GM12892 (cell line): Measurements from ENCODE around the gene FRAS1.

DNA sequence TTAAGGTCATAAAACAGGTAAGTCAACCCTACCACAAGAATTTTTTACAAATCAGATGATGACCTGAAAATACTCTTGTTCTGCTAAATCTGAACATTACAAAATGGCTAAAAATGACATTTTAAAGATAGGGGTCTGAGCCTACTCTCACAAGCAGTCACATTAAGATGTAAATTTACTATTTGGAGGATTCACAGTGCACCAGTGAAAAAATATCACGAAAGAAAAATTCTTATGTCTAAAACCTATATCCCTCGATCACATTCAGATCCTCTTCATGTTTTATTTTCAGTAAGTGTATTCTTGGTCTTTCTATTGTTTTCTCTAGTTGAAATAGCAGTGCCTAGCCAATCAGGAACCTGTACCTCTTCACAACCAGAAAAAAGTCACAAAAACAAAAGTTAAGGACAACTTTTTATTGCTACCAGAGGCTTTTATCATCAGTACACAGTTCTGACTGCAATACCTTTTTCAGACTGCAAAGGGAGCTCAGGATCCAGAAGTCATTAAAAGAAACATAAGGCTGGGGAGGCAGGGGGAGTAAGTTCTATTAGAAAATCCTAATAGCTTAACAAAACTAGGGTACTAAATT, 28.9 kb downstream of the CCNI start:
- RRBS = no CpG with 5 or more reads among the region's 2 CpGs

DNA sequence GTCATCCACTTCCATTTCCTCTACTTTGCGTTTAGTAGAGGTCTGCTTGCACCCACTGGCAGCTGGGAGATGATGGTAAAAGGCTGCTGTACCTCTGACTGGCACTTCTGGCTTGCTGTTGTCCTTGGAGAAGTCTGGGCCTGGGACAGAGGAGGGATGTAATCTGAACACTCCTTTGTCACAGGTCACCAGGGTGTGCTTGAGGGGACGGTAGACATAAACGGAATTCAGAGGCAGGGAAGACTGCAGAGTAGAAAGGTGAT, 27.5 kb downstream of the CCNI start:
- RRBS = no CpG with 5 or more reads among the region's 3 CpGs

GRCh38 chr4:77072184-77072858, 3.5 kb downstream of the CCNI start:
- RRBS = no CpG with 5 or more reads among the region's 6 CpGs

DNA sequence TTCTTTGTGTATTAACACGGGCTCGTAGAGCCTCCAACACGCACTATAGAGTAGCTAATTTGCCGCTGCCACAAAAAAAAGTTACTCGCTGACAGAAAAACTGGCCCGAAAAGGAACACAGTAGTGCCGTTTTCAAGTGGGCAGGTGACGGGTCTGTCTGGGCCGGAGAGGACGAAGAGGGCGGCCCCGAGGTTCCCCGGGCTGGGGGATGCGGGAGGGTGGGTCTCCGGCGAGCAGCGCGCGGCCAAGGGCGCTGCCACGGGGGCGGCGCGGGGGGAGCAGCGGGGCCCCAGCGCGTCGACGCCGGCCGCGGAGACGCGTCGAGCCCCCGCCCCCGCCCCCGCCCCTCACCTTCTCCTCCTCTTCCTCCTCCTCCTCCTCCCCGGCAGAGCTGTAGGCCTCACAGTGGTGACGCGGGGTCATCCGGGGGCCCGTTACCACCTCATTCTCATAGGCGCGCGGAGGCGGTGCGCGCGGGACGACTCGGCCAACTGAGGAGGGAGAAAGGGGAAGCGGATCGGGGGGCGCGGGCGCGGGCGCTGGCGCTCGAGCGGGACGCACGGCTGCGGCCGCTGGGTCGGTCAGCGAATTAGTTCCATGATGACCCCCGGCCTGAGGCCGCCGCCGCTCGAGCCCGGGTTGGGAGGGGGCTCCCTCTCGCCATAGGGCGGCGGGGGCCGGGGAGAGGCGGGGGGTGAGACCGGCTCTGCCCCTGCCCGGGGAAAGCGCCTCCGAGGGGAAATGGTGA, 494 bp downstream of the CCNI start:
- RRBS = 1% methylated on average over 22 of the region's 83 CpGs

DNA sequence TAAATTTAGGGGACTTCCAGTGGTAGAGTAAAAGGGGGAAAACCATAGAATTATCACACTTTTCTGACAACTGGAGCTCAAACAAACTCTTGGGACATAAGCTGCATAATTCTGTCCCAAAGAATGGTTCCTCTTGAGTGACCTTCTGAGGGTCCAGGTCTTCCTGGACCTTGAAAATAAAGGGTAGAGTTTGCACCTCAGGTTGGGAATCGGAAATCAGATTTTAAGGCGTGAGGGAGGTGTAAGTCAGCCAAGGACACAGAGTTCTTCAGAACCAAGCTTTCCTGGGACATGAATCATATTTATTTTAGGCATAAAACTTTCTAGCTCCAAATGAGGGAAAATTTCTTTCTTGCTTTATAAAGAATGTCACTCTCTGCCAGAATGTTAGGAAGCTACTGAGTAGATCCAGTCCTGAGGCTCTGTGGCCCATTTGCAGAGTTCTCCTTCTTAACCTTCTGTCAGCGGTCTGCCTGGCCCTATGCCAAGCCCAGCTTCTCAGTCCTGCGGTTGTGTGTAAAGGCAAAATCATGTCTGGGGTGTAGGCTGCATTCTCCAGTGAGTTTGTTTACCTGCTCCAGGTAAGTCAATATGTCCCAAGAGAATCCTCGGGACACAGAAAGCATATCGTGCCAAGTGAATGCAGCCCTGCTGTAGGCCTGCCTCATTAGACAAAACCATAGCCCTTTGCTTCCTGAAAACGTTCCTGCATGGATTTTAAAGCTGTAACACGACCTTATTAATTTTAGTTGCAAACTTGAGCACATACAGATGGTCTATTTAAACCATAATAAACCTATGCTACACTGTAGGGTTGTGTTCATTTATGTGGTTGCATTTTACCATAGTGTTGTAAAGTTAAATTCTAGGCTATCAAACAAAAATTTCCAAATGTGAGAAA, 29.1 kb upstream of the CCNI start:
- RRBS = no CpG with 5 or more reads among the region's 8 CpGs

GRCh38 chr4:77152461-77152845, 4.6 kb upstream of the CCNG2 start:
- RRBS = no CpG with 5 or more reads among the region's 4 CpGs

GRCh38 chr4:77801761-77802198, 17.4 kb downstream of the CNOT6L start:
- RRBS = no CpG with 5 or more reads among the region's 1 CpG

DNA sequence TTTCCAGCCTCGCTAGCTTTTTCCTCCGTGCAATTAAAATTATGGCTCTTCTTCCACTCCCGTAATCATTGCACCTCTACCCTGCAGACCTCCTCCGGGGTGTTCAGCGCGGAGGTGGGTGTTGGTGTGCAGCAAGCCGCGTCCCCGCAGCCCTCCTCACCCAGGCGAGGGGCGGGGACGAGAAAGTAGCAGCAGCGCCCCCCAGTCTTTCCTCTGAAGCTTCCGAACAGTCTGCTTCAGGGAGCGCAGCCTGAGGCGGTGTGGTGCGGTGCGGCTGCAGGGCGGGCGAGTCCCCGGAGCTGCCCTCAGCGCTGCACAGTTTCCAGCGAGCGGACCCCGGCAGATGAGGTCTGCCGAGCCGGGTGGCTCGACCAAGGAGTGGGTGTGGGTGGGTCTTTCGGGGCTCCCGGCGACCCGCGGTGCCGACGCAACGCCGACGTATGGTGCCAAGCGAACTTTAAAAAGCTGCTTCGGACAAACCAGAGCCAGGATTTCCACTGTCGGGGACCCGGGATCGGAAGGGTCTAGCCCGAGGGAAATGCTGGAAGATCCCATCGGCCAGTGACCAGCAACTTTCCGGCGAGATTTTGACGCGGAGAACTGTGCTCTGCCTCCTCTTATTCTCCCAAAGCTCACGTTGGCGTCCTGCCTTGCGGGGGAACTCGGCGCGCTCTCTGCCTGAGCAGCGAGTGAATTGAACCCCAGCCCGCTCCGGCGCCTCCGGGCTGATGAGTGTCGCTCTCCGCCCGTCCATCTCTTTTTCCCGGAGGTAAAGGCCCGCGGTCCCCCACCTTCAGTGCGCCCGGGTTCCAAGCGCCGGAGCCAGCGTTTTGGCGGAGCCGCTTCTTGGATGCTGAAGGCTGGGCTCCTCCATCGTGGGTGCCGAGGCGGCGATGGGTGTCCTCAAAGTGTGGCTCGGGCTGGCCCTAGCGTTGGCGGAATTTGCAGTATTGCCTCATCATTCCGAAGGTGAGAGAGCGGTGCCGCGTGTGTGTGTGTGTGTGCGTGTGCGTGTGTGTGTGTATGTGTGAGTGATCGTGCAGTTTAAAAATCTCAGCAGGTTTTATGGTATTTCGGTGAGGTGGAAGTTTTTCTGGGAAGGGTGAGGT, at the start of gene FRAS1:
TSS of gene FRAS1 (plus strand) at position 207 of the 1,109 bp plus-strand sequence.
- RRBS = 4% methylated on average over 22 of the region's 88 CpGs

- RRBS = no CpG with 5 or more reads among the region's 3 CpGs
These were observed 180.9 kb upstream of the ANXA3 start for GRCh38 chr4:78370715-78371117.

DNA sequence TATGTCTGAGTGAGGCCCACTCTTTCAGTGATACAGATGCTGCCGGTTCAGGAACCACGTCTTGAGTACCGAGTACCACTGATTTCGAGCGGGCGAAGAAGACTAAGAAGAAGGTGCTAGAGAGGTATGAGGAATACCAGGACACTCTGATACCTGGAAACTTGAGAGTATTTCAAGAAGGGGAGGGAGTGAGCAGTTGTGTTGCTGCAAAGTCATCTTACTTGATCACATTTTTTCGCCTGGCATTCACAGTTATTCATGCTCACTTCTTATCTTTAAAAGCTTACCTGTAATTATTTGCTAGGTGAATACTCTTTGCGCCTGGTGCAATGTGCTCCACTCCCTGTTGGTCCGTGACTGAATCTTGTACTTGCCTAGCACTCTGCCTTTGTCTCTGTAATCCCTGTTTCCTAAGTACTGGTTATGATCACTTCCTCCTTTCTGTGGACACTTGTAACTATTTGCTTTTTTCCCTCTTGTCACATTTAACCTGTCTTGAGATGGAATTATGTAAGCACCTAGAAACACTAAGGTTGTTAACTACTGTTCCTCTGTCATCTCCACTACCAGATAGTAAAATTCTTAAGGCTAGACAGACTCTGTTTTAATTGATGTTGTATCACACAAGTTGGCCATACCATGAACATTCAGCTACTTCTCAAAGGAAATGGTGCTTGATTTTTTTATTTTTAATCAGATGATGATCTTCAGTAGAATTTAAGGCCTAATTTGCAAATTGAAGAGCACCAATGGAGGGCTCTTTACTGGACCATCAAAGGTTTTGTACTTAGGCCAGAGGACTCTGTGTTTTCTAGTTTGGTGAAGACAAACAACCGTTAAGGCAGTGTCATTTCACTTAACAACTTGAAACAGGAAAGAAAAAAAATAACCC, 5.9 kb downstream of the BMP2K start:
- RRBS = no CpG with 5 or more reads among the region's 10 CpGs

GRCh38 chr4:78794296-78795669, 18.6 kb downstream of the BMP2K start:
- RRBS = no CpG with 5 or more reads among the region's 14 CpGs

DNA sequence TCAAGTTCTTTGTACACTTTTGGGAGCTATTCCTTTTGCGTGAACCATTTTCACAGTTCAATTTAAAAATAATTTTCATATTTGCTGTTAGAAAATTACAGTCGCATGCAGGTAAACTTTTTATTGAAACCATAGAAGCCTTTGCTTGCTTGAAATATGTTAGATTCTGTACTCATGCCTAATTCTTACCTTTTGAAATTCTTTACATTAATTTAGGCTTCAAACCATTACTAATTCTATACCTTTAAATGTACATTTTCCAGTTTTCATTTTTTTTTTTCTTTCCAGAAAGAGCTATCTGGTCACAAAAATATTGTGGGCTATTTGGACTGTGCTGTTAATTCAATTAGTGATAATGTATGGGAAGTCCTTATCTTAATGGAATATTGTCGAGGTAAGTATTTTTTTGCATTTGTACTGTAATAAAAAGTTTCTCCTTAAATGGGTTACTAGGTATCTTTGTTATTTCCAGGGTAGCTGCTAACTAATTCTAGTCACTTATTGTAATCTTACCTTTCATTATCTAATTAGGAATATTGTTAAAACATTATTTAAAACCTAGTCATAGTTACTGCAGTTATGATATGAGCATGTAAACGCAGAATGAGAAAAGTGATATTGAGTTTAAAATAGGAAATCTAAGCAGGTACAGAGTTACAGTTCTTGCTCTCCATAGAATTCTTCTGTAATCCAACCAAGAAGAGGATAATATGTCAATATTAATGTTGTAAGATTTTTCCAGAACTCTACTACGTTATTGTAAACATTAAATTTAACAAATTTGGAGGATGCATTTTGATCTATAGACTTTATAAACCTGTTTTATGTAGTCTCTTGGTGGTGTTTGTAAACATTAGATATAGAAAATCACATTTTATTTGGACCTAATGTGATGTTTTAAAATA, 57.4 kb downstream of the BMP2K start:
- RRBS = no CpG with 5 or more reads among the region's 5 CpGs

- RRBS = no CpG with 5 or more reads among the region's 5 CpGs
These were observed 52.3 kb downstream of the PAQR3 start for GRCh38 chr4:78886553-78887698.

DNA sequence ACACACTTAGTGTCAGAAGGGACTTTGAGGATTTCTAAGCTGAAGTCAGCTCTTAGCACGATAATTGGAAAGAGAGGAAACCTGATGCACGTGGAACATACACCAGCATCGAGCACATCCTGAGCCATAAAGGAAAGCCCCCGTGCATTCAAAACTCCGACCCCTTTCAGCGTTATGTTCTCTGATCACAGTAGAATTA, 430 bp upstream of the PAQR3 start:
- RRBS = no CpG with 5 or more reads among the region's 6 CpGs

GRCh38 chr4:79211179-79212097, 114.4 kb downstream of the NAA11 start:
- RRBS = no CpG with 5 or more reads among the region's 6 CpGs

DNA sequence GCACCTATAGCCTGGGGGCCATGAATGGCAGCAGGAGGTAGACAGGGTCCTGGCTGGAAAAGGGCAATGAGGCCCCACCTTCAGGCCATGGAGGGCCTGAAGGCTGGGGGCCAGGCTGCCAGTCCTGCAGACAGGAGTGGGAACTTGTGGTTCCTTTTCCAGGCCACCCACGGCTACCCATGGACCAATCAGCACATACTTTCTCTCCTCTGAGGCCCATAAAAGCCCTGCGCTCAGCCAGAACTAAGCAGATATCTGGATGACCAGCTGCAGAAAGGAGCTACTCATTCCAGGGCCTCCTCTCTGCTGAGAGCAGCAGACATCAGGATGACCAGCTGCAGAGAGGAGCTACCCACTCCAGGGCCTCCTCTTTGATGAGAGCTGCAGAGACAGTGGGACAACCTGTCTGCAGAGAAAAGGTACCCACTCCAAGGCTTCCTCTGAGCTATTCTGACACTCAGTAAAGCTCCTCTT, 67.2 kb downstream of the NAA11 start:
- RRBS = no CpG with 5 or more reads among the region's 2 CpGs

GRCh38 chr4:79937579-79937810, 135.5 kb downstream of the ANTXR2 start:
- RRBS = no CpG with 5 or more reads among the region's 7 CpGs

GRCh38 chr4:79964072-79965179, 108.6 kb downstream of the ANTXR2 start:
- RRBS = no CpG with 5 or more reads among the region's 65 CpGs

DNA sequence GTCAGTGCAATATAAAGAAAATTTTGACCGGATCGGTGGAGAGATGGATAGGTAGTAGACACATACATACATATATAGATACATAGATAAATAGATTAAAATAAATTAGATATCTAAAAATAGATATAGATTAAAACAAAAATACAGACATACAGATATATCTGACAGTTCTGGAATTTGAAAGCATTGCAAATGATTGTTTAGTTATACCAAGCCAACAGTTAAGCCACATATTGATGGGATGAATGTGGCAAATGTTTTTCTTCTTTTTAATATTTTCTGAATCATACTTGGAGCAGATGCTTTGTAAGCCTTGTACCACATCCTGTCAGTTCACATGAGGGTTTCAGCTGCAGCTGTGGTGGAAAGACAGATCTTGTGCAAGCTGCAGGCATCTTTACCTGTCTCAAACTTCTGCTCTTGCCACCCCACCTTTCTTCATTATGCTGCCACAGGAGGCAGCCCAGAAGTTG, 58.5 kb upstream of the PRDM8 start:
- RRBS = no CpG with 5 or more reads among the region's 2 CpGs

DNA sequence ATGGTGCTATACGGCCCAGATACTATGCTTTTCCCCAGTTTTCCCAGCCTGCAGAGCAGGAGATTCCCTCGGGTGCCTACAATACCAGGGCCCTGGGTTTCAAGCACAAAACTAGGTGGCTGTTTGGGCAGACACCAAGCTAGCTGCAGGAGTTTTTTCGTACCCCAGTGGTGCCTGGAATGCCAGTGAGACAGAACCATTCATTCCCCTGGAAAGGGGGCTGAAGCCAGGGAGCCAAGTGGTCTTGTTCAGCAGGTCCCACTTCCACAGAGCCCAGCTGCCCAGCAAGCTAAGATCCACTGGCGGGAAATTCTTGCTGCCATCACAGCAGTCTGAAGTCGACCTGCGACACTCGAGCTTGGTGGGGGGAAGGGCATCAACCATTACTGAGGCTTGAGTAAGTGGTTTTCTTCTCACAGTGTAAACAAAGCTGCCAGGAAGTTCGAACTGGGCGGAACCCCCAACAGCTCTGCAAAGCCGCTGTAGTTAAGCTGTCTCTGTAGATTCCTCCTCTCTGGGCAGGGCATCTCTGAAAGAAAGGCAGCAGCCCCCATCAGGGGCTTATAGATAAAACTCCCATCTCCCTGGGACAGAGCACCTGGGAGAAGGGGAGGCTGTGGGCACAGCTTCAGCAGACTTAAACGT, 104.1 kb downstream of the CFAP299 start:
- RRBS = no CpG with 5 or more reads among the region's 11 CpGs